Neural cell (in vitro differentiated cells): Measurements from ENCODE around the genes TWNK and TLX1.

DNA sequence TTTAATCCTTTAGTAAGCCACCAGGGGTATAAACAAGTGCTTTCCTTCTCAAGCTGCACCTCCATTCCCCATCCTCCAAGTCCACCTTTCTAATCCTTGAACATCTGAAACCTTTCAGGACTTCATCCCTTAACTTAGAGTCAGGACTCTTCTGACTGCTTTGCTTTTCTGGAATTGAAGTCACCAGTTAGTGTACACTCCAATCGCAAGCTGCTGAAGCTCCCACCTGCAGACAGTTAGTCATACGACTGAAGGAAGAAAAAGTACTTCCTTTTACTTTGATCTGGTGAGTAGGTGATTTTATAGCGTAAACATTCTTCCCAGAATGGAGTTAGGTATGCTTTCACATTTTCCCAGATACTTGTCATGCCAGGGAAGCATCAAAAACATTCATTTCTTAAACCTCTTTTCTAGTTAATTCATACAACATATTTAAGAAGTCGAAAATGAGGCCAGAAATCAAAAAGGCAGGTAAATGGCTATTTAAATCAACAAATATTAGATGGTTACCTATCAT, 78.5 kb downstream of the DNMBP start:
- RAMPAGE, long total RNA: no peak

GRCh38 chr10:100019770-100020139, 10.0 kb upstream of the DNMBP start:
- RAMPAGE, long total RNA: no peak

DNA sequence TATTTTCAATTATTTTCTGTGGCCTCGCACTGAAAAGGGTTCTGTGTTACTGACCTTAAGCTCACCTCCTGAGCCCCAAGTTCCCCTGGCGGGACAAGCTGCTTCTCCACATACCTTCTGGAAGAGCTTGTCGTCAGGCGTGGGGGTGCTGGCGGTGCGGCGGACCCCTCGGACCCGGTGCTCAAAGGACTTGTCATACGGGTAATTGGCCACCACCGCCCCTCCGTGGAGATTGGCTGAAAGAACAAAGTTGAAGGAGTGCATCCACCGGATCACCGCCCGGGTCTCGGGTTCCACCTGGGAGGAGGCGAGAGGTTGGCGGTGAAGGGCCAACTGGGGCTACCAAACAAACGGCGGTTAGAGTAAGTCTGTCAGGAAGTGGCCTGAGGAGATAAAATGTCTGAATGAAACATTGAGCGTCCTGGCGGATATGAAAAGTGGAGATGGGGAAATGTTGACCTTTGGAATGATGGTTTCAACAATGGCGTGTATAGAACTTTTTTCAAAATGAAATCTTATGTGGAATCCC, 16.5 kb downstream of the CPN1 start:
- RAMPAGE, long total RNA: no peak

DNA sequence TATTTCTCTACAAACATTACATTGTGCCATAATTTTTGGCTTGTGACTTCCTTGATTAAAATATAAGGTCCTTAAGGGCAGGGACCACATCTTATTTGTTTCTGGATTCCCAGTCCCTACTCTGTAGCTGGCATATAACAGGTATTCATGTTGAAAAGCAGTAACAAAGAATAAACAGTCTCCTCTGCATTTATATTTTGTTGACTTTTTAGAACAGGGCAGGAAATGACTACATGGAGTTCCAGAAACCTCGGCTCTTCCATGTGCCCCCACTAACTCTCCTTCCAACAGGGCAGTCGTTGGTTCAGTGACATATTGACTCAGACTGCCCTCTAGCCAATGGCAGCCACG, 19.7 kb upstream of the CPN1 start:
- RAMPAGE, long total RNA: no peak

DNA sequence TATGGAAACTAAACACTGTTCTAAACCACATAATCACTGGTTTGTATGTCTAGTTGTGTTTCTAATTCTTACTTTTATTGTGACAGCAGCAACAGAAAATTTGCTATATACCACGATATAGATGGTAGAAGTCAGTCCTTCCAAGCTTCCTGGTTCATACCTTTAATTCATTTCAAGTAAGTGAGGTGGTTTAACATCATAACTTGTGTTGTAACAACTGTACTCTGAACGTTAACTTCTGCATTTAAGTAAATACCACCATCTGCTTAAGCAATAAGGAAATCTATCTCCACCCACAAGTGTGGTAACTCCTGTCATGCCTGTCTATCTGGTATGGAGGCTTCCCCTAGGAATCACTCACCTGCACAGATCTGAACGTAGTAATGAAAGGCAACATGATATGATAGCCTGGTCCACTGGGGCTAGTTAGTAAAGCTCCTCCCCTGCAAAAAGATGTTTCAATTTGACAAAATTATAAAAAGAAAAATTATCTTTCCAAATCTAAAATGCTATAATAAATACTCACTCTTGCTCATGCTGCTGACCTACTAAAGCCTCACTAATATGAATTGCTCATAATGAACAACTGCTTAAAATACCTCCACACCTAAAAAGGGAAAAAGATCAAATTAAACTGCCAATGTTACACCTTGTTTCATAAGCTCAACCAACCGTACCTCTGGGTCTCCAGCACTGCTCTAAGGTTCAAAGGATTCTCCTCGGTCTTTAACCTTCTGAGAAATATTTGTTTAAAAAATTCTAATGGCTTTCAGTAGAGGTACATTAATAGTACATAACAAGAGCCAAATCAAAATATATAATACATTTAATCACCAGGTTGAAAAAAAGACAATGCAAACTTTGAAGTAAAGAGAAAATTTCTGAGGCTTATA, 2.2 kb downstream of the ERLIN1 start:
- RAMPAGE, long total RNA: no peak

- RAMPAGE, long total RNA: no peak
Observed at GRCh38 chr10:100276129-100276474, 8.7 kb upstream of the CWF19L1 start.

GRCh38 chr10:100361140-100362176, 14.4 kb downstream of the SCD start:
- RAMPAGE, long total RNA: no peak

GRCh38 chr10:100372348-100372947, 25.4 kb downstream of the SCD start:
- RAMPAGE, long total RNA: no peak

- RAMPAGE, long total RNA: no peak
Observed at GRCh38 chr10:100739236-100739687, 6.1 kb upstream of the PAX2 start.

GRCh38 chr10:100749663-100749971, 4.2 kb downstream of the PAX2 start:
- RAMPAGE, long total RNA: no peak

DNA sequence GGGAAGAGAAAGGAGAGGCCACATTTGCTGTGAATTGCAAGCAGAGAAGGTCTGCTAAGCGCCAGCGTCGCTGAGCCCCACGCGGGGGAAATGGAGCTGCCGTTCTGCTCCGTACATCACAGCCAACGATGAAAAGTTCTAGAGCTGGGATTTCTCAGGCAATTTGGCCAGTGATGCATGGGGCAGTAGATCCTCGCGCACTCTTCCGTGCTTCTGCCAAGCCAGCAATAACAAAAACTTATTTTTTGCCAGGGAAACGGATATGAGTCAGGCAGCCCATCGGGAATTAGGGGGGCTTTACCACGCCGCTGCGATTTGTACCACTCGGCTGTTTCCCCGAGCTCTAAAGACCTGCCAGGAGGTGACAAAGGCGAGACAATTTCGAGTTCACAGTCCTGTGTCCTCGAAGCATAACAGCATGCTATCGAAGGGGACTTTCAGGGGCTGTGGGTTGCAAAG, 30.0 kb upstream of the SLF2 start:
- RAMPAGE, long total RNA: no peak

- RAMPAGE, long total RNA: no peak
Observed at GRCh38 chr10:100986781-100987096, 558 bp downstream of the MRPL43 start.

DNA sequence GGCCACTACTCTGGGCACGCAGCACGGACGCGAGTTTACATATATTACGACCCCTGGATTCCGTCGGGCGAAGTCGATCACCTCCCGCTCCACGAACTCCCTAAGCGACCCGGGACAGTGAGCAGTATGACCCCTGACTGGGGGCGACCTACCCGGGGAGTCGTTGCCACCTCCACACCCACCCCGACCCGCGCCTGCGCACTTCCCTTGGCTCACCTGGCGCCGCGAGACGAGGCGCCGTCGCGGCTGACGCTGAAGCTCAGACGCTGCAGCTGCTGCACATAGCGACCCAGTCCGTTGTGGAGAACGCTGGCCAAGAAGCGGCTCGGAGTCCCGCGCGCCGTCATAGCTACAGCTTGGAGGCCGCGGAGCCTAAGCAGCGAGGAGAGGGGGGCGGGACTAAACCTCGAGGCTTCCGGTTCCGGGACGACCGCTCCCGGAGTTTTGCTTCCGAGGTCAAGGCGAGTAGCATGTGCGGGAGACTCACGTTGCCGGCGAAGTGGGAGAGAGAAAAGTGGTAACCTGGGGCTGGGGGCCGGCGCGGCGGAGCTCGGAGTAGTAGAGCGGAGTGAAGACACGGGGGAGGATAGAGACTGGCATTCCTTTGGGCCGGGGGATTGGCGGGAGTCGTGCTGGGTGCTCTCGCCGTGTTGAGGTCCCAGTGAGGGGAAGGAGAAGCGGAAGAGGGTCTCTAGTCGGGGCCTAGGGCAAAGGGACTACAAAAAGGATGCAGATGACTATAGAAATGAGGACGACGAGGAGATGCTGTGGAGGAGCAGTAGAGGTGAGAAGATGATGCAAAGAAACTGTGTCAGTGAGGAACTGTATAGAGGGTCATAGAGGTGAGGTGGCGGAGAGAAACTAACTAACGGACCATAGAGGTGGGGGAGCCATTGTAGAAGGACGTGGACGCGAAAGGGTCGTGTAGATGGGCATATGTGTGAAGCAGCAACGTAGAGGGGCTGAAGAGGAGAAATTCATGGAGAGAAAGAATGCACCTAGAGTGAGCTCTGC, at the start of gene TWNK:
TSS of gene TWNK (plus strand) at position 447 of the 1,014 bp plus-strand sequence.
- RAMPAGE, long total RNA: start-site peak on the minus strand centred at position 167 of the sequence, 67 bp wide, 279 and 266 reads in 2 replicates; start-site peak on the minus strand centred at position 384 of the sequence, 69 bp wide, 1,123 and 1,676 reads in 2 replicates; start-site peak on the plus strand centred at position 481 of the sequence, 46 bp wide, 819 and 654 reads in 2 replicates

DNA sequence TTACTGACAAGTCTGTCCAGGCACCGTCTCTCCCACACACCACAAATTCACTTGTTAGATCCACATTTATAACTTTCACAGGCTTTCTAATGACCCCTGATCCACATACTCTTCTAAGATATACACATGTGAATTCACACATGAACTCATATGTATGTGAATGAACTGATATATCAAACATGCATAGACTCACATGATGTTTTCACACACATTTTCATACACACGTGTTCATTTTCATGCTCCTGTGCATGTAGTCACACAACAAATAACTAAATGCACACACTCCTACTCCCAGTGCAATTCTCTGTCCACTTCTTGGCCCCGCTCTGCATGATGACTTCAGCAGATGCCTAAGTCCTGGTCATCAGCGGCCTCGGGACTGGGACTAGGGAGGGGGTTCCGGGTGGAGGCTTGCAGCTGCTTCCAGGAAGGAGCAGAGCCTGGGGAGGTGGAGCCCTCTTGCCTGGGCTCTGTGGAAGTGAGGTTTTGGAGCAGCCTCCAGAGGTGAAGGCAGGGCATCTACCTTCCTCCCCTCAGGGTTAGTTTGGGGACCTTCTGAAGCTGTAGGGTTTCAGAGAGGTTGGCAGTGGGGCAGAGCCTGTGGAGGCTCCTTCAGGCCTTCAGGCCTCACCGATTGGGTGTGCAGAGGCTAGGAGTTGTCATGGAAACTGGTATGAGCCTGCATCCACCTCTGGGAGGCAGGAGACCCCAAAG, 1.7 kb downstream of the LZTS2 start:
- RAMPAGE, long total RNA: no peak

GRCh38 chr10:101032207-101033023, 1.4 kb downstream of the SFXN3 start:
- RAMPAGE, long total RNA: start-site peak on the plus strand at chr10:101032386-101032448, 209 and 324 reads in 2 replicates

- RAMPAGE, long total RNA: no peak
Observed at GRCh38 chr10:101039981-101040899, 9.2 kb downstream of the SFXN3 start.

GRCh38 chr10:101130593-101131843, at the start of gene TLX1:
TSS of gene TLX1 (plus strand) at chr10:101131300.
- RAMPAGE, long total RNA: no peak

- RAMPAGE, long total RNA: no peak
Observed at GRCh38 chr10:101134833-101135525, 3.9 kb downstream of the TLX1 start.

GRCh38 chr10:101140280-101141097, 9.4 kb downstream of the TLX1 start:
- RAMPAGE, long total RNA: no peak

DNA sequence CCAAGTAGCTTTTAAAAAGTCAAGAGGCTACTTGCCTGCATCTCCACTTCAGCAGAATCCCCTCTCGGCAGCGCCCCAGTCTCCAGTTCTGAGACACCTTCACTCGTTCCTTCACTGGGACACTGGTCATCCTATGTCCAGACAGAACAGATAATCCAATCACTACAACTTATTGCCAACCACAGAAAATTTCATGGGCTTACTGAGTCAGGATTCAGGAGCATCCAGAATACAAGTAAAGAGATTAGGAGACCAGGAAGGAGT, 18.7 kb downstream of the FBXW4 start:
- RAMPAGE, long total RNA: no peak